ENCODE data around the gene SH3D19.

- RRBS = no CpG with 5 or more reads among the region's 1 CpG
Measured at GRCh38 chr4:149050272-149050574, 608.0 kb upstream of the NR3C2 start.

- RRBS = no CpG with 5 or more reads among the region's 6 CpGs
Measured at GRCh38 chr4:149901100-149901649, 85.5 kb upstream of the IQCM start.

DNA sequence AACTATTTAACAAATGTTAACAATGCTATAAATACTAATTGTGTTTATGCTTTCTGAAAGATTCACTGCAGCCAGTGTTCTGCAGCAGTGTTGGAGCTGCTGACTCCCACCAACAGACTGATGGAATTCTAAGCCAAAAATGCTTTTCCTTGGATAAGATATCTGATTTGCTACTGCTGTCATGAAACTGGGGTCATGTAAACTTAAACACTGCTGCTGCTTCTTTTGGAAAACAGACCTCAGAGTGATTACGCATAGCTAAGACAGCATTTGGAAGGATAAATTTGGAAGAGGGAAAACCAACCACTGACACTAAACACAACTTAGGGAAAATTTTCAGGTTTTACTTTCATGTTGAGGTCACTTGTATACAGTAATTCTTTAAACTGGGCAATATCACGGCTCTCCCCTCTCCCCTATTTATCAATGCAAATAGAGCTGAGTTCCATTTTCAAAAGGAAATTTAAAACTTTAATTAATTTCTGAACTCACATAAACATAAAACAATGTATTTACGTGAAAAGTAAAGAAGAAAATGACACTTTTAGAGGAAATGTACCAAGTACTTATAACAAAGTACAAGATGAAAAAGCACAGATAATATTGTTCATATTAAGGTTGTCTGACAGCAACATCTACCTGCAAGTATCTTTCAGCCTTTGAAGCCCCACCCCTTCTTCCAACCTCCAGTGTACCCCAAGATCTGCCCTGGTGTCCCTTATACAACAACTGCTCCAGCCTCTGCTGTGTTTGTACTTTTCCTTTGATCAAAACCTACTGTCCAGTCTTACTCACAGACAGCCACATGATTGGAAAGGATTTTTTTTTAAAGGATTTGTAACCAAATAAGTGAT lies 243.9 kb upstream of the MAB21L2 start:
- RRBS = no CpG with 5 or more reads among the region's 3 CpGs

DNA sequence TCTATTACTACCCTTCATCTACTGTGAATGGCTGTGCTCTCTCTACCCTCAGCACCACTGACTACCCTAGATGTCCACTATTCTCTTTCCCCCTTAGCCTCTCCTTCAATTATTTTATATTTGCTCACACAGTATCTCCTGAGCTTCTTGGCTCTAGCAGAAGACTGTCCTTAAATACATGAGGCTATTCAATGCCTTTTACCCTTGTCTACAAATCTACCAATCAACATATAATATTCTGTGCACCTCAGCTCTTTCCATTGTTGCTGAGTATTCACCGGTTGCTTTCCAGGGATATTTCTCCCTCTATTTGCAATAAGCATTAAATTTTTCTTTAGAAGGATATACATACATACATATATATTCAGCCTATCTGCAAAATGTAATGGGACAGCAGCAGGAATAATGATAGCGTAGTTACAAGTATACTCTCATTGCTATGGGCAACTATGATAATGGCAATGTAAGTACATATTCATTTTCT lies 19.9 kb upstream of the MAB21L2 start:
- RRBS = no CpG with 5 or more reads among the region's 2 CpGs

GRCh38 chr4:150641045-150641569 lies 59.2 kb downstream of the MAB21L2 start:
- RRBS = no CpG with 5 or more reads among the region's 2 CpGs

- RRBS = no CpG with 5 or more reads among the region's 2 CpGs
Measured at GRCh38 chr4:150995996-150996219, 19.2 kb downstream of the LRBA start.

DNA sequence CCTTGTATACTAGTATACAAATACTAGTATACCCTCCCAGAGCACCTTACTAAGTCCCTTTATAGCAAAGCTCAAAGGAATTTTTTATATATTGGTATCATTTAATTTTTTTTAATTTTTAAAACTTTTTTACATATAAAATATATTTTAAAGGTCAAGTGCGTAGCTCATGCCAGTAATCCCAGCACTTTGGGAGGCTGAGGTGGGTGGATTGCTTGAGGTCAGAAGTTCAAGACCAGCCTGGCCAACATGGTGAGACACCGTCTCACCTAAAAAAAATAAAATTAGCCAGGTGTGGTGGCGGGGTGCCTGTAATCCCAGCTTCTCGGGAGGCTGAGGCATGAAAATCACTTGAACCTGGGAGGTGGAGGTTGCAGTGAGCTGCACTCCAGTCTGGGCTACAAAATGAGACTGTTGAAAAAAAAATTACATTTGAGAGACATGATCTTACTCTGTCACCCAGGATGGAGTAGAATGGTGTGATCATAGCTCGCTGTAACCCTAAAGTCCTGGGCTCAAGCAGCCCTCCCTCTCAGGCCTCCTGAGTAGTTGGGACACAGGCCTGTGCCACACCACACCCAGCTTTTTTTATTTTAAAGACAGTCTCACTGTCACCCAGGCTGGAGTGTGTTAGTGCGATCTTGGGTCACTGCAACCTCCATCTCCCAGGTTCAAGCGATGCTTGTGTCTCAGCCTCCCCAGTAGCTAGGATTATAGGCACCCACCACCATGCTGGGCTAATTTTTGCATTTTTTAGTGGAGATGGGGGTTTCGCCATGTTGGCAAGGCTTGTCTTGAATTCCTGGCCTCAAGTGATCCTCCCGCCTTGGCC lies 5.9 kb downstream of the RPS3A start:
- RRBS = no CpG with 5 or more reads among the region's 9 CpGs

- RRBS = no CpG with 5 or more reads among the region's 1 CpG
Measured at GRCh38 chr4:151315120-151315604, 10.2 kb downstream of the SH3D19 start.

DNA sequence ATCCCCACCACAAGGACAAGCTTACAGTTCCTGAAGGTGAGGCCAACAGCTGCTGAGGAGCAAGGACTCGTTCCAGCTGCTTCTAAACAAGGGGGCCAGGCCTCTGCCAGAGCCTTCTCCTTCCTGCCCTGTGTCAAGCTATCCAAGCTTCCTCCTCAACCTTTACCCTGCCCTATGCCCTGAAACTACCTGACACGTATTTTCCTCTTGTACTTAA lies 8.8 kb downstream of the SH3D19 start:
- RRBS = no CpG with 5 or more reads among the region's 2 CpGs

- RRBS = 61% methylated on average over 19 of the region's 54 CpGs
Measured at GRCh38 chr4:151325400-151326203, at the start of gene SH3D19. Gene SH3D19, minus strand, starts transcription at chr4:151325605.

GRCh38 chr4:151329090-151329648 lies 3.8 kb upstream of the SH3D19 start:
- RRBS = no CpG with 5 or more reads among the region's 1 CpG

DNA sequence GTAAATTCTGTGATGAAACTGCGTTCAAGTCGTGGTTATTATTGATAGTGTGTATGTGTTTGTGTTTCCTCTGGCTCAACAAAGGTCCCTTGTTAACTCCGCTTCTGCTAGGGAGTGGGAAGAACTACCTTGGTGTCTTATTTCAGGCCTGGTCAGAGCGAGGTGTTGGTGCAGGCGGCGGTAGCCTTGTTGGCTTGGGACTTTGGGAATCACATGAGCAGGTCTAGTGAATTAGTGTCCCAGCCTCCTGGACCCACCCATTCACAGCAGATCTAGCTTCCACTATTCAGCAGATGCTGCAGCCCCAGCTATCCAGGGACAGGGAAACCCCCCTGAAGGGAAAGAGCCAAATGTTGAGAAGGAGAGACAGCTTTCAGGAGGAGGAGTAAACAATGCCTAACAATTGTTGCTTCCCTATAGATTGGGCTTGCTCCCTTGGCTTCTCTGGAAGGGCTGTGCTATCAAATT lies 1.0 kb downstream of the FHIP1A start:
- RRBS = no CpG with 5 or more reads among the region's 6 CpGs

DNA sequence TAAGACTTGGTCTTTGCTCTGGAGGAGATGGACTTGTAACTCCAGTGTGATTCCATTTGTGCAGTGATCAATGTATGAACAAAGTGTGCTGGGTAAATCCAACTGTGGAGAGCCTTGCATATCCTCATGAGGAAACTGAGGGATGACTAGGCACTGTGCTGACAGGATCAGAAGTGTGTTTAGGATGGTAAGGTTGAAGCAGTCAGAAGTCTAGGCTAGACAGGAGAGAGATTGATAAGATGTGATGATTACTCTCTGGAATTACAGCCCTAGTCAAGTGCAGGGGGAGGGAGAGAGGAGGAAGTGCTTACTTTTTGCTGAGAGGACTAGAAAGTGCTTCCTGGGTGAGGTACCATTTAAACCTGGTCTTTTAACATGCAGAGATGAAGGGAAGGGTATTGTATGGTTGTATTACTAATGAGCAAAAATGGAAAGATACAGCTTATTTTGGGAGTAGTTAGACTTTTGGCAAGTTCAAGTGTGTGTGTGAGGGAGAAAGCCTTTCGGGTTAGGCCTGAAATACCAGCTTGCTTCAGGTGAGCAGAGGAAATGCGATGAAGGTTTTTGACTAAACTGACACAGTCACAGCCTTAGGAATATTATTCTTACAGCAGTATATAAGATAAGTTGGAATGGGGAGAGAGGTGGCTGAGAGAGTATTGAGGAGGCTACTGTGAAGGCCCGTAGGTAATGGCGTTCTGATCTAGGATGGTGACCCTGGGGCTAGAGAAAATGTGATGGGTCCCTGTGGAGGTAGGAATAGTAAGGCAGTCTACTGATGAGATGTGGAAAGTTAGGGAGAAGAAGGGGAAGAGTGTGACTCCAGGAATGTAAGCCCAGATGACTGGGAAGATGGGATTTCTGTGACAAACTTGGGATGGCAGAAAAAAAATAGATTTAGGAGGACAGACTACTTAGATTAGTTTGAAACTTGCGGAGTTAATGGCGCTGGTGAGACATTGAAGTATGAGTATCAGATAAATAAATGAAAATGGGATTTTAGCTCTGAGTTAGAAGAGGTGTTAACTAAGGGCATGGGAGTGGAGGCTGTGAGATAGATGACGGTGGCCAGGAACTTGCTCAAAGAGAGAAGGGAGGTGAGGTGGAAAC lies 24.0 kb downstream of the FHIP1A start:
- RRBS = no CpG with 5 or more reads among the region's 7 CpGs

GRCh38 chr4:151540507-151541211 lies 131.7 kb downstream of the FHIP1A start:
- RRBS = no CpG with 5 or more reads among the region's 3 CpGs

- RRBS = no CpG with 5 or more reads among the region's 3 CpGs
Measured at GRCh38 chr4:151715968-151716304, 44.9 kb downstream of the GATB start.

- RRBS = no CpG with 5 or more reads among the region's 5 CpGs
Measured at GRCh38 chr4:151806598-151806902, 45.7 kb upstream of the GATB start.

- RRBS = no CpG with 5 or more reads among the region's 3 CpGs
Measured at GRCh38 chr4:152353169-152353368, 182.8 kb downstream of the FBXW7 start.

- RRBS = no CpG with 5 or more reads among the region's 4 CpGs
Measured at GRCh38 chr4:152524023-152524834, 11.7 kb downstream of the FBXW7 start.

DNA sequence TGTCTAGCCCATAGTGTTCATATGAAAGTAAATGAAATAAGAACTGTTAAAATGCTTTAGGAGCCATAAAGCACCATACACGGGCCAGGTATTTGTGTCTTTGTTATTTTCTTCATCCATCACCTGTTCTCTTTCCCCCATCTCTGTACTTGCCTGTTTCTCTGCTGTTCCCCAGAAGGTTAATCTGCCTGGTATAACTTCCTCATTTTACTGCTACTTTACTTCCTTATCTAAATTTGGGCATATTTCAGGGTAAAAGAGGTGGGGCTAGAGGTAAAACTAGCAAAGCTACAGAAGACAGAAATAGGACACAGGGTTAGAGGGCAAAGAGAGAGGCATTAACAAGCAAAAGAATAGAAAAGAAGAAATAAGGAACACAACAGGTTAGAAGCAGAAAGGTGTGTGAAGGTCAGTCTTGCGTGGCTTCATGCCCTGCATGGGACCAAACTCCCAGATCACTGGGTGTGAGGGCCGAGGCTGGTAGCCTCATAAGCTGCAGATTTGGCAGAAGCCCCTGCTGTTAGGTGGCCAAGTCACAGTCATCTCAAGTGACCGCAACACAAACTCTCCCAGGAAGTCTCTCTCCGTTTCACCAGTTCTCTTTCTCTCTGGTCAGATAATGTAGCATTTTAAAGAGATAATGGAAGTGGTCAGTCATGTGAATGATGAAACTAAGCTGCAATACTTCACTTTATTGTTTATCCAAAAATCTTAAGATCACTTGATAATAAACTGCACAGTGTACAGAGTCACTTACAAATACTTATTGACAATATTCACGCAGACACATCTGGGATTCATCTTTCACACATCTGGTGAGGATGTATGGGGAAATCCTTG lies 16.5 kb downstream of the TMEM154 start:
- RRBS = no CpG with 5 or more reads among the region's 6 CpGs